ENCODE results near the genes IL17RE, CRELD1, GHRL and HRH1.

- PRO-cap, 3 experiments = no peak in any of the 3 experiments
- RAMPAGE, long total RNA = no peak
- RRBS, 2 experiments = 15 to 41% methylated on average over 2 of the region's 6 CpGs
These were observed 1.4 kb downstream of the CIDEC start for GRCh38 chr3:9878567-9879124.

- PRO-cap, 3 experiments = no peak in any of the 3 experiments
- RAMPAGE, long total RNA = no peak
- RRBS, 2 experiments = no CpG with 5 or more reads among the region's 13 CpGs
These were observed 4.4 kb upstream of the CIDEC start for GRCh38 chr3:9884340-9885024.

GRCh38 chr3:9902232-9903281 lies at the start of gene IL17RE:
IL17RE (plus strand) TSS chr3:9902848.
- PRO-cap, 3 experiments = no peak in any of the 3 experiments
- RAMPAGE, long total RNA = no peak
- RRBS, 2 experiments = no CpG with 5 or more reads among the region's 15 CpGs

DNA sequence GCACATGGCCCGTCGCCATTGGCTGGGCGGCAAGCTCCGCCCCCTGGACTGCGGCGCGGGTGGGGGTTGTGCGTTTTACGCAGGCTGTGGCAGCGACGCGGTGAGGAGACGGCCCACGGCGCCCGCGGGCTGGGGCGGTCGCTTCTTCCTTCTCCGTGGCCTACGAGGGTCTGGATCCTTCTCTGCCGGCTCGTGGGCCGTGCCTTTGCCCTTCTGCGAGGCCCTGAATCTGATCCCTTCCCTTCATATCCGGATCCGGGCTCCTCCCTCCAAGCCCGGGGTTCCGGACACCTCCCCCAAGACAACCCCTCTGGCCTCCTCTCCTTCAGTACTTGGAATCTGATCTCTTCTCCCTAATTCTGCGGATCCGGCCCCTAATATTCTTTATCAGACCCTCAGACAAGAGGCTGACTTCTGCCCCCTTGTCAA lies at the start of gene CRELD1:
Gene CRELD1, plus strand, starts transcription at position 82 of the 429 bp plus-strand sequence.
- PRO-cap, 3 experiments = peak in 3 of 3 experiments; most common plus-strand start position 87 of the sequence (in 2)
- RAMPAGE, long total RNA = no peak
- RRBS, 2 experiments = 3 to 4% methylated on average over 8 of the region's 31 CpGs

GRCh38 chr3:9944135-9945128 lies 7.8 kb downstream of the PRRT3 start:
- PRO-cap, 3 experiments = no peak in any of the 3 experiments
- RAMPAGE, long total RNA = no peak
- RRBS, 2 experiments = no CpG with 5 or more reads among the region's 13 CpGs

- PRO-cap, 3 experiments = no peak in any of the 3 experiments
- RAMPAGE, long total RNA = no peak
- RRBS, 2 experiments = no CpG with 5 or more reads among the region's 10 CpGs
These were observed 16.6 kb upstream of the EMC3 start for GRCh38 chr3:10003054-10003859.

GRCh38 chr3:10022482-10023096 lies 3.6 kb upstream of the FANCD2 start:
- PRO-cap, 3 experiments = no peak in any of the 3 experiments
- RAMPAGE, long total RNA = no peak
- RRBS, 2 experiments = no CpG with 5 or more reads among the region's 5 CpGs

GRCh38 chr3:10290076-10290295 lies 2.8 kb downstream of the GHRL start:
- PRO-cap, 3 experiments = no peak in any of the 3 experiments
- RAMPAGE, long total RNA = no peak
- RRBS, 2 experiments = no CpG with 5 or more reads among the region's 3 CpGs

GRCh38 chr3:10292410-10293628 lies at the start of gene GHRL:
GHRL (minus strand) TSS chr3:10292947.
- PRO-cap, 3 experiments = no peak in any of the 3 experiments
- RAMPAGE, long total RNA = no peak
- RRBS, 2 experiments = 17% methylated on average over 2 of the region's 14 CpGs; no CpG with 5 or more reads in 1 of the 2 experiments

DNA sequence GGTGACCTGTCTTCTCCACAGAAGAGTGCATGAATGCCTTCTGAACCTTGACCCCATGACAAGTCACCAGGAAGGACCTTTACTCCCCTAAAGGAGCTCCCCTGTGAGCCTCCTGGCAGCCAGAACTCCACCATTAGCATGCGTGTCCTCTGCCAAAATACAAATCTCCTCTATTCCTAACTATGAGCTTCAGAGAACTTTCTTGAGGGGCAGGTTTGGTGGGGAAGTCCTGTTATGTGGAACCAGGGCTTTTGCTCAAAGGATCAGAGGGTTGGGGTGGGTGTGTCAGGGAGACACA lies 129.3 kb upstream of the ATP2B2 start:
- PRO-cap, 3 experiments = peak in 2 of 3 experiments; most common minus-strand start position 138 of the sequence (in 2)
- RAMPAGE, long total RNA = no peak
- RRBS, 2 experiments = no CpG with 5 or more reads among the region's 1 CpG

DNA sequence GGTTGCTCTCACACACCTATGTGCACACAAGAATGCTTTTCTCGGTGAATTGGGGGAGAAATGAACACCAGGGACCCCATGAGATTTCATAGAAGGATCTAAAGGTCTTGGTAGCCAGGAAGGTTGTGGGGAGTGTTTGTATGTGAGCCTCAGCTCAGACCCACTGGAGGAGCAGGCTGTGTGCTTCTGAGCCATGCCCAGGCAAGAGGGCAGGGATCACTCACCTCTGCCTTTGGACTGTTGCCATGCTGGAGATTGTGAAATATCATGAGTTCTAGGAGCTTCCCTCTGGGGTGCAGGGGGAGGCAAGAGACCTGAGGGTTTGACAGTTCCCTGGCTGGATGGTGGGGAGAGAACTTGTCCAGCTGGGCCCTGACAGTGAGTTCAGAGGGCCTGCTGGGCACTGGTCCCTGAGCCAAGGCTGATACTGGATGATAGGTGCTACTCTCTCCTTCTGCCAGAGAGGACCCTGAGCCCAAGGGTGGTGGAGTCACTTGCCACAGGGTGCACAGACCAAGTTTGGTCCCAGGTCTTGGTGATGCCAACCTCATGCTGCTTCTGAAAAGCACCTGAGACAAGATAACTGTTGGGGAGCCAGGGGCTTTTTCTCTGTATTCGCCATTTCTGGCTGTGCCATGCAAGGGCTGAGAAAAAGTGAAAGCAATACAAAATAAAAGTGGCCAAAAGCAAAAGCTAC lies 6.1 kb downstream of the SLC6A1 start:
- PRO-cap, 3 experiments = no peak in any of the 3 experiments
- RAMPAGE, long total RNA = no peak
- RRBS, 2 experiments = no CpG with 5 or more reads among the region's 2 CpGs

- PRO-cap, 3 experiments = no peak in any of the 3 experiments
- RAMPAGE, long total RNA = no peak
- RRBS, 2 experiments = no CpG with 5 or more reads among the region's 11 CpGs
These were observed 8.6 kb downstream of the SLC6A1 start for GRCh38 chr3:11001043-11001594.

DNA sequence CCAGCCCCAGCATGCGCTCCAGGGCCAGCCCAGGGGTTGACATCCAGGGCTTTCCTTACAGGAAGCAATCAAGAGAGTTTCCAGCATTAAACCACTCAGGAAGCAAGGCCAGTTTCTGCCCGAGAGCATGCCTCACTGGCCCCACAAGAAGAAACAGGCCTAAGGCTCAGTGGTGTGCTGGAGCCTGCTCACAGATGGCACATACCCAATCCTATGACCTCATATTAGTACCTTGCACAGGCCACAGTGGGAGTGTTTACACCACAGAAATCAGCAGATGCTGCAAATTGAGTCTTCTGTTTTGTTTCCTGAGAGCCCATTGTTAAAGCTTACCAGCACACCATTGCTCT lies 13.3 kb downstream of the SLC6A1 start:
- PRO-cap, 3 experiments = no peak in any of the 3 experiments
- RAMPAGE, long total RNA = no peak
- RRBS, 2 experiments = no CpG with 5 or more reads among the region's 2 CpGs

DNA sequence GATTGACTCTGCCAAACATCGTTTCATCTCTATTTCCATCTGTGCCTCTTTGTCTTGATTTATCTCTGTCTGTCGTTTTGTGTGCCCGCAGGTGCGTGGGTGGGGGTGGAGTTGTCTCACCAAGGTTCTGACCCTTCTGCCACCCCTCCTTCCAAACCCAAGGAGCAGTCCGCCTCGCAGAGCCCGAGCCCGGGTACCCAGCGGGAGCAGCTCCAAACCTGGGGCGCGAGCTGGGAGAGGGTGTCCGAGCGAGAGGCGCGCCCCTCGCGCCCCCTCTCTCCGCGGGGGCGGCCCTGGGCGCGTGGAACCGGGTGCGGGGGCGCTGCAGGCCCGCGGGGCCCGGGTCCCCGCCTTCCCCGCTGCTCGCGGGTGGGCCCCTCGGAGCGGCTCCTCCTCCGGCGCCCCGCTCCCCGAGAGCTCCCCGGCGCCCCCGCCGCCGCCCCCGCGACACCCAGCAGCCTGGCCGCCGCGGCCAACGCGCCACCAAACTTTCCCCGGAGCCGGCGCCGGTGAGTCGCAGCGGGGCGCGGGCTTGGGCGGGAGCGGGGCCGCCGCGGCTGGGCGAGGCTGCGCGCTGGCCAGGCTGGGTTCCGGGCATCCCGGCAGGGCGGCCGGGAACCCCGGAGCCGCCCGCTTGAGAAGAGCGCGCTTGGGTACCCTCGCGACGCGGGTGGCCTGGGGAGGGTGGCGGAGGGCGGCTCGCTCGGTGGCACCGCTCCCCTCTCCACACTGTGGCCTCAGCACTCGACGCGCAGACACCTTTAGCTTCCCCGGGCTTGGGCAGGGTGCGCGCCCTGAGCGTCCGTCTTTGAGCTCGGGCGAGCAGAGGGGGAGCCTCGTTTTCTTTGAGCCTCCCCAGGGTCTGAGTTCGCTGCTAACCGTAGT lies at the start of gene HRH1:
Gene HRH1, plus strand, starts transcription at position 448 of the 885 bp plus-strand sequence.
- PRO-cap, 3 experiments = peak in 2 of 3 experiments; most common plus-strand start position 497 of the sequence (in 2); most common minus-strand start position 380 of the sequence (in 1)
- RAMPAGE, long total RNA = no peak
- RRBS, 2 experiments = 3 to 4% methylated on average over 33 of the region's 97 CpGs

GRCh38 chr3:11308041-11308498 lies 35.9 kb downstream of the ATG7 start:
- PRO-cap, 3 experiments = no peak in any of the 3 experiments
- RAMPAGE, long total RNA = no peak
- RRBS, 2 experiments = no CpG with 5 or more reads among the region's 4 CpGs

DNA sequence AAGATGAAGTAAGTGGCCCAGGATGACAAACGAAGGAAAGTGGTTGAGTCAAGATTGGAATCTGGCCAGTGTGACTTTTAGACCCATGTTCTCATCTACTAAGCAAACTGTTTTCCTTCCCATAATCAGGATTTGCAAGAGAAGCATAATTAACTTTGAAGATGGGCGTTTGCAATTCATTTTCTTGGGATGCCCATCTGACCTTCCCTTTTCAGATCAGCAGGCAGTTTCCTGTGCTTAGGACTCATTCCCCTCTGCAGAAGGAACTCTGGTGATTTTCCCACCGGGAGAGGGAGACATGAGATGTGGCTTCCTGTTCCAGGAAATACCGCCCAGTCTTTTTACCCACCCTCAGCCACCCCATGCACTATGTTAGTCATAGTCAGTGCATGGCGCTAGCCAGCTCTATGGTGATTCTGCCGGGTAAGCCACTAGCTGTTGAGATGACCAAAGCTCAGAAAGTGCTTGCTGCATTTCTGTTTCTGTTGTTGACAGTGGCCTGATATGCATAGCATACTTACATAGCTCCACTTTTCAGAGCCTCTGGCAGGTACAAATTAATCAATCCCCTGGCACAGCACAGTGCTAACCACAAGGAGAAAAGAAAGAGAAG lies 129.4 kb downstream of the VGLL4 start:
- PRO-cap, 3 experiments = no peak in any of the 3 experiments
- RAMPAGE, long total RNA = no peak
- RRBS, 2 experiments = no CpG with 5 or more reads among the region's 6 CpGs

DNA sequence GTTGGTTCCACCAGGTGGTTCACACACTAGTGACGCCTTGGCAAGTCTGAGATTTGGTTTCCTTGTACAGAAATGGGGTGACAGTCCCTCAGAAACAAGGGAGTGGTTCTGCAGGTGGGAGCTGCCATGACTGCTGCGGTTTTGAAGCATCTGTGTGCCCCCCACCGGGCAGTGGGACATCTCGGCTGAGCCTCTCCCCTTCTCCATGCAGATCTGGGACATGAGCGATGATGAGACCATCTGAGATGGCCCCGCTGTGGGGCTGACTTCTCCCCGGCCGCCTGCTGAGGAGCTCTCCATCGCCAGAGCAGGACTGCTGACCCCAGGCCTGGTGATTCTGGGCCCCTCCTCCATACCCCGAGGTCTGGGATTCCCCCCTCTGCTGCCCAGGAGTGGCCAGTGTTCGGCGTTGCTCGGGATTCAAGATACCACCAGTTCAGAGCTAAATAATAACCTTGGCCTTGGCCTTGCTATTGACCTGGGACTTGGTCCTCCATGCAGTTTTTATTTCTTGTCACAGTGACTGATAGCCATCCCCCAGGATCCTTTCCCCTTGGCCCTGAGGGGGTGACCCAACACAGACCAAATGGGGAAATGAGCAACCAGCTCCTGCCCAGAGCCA lies 89.0 kb downstream of the VGLL4 start:
- PRO-cap, 3 experiments = no peak in any of the 3 experiments
- RAMPAGE, long total RNA = no peak
- RRBS, 2 experiments = 98% methylated on average over 4 of the region's 13 CpGs; no CpG with 5 or more reads in 1 of the 2 experiments

- PRO-cap, 3 experiments = no peak in any of the 3 experiments
- RAMPAGE, long total RNA = no peak
- RRBS, 2 experiments = no CpG with 5 or more reads among the region's 7 CpGs
These were observed 51.4 kb downstream of the VGLL4 start for GRCh38 chr3:11592224-11592767.

GRCh38 chr3:11640147-11640502 lies 3.6 kb downstream of the VGLL4 start:
- PRO-cap, 3 experiments = no peak in any of the 3 experiments
- RAMPAGE, long total RNA = no peak
- RRBS, 2 experiments = no CpG with 5 or more reads among the region's 5 CpGs

GRCh38 chr3:11642375-11643217 lies 1.1 kb downstream of the VGLL4 start:
- PRO-cap, 3 experiments = peak in 3 of 3 experiments; most common plus-strand start chr3:11642942 (in 3); most common minus-strand start chr3:11642519 (in 1)
- RAMPAGE, long total RNA = no peak
- RRBS, 2 experiments = 2 to 3% methylated on average over 9 of the region's 45 CpGs